Jurkat, Clone E6-1 (cell line): ENCODE results near the genes OTUB1, MACROD1 and PYGM.

DNA sequence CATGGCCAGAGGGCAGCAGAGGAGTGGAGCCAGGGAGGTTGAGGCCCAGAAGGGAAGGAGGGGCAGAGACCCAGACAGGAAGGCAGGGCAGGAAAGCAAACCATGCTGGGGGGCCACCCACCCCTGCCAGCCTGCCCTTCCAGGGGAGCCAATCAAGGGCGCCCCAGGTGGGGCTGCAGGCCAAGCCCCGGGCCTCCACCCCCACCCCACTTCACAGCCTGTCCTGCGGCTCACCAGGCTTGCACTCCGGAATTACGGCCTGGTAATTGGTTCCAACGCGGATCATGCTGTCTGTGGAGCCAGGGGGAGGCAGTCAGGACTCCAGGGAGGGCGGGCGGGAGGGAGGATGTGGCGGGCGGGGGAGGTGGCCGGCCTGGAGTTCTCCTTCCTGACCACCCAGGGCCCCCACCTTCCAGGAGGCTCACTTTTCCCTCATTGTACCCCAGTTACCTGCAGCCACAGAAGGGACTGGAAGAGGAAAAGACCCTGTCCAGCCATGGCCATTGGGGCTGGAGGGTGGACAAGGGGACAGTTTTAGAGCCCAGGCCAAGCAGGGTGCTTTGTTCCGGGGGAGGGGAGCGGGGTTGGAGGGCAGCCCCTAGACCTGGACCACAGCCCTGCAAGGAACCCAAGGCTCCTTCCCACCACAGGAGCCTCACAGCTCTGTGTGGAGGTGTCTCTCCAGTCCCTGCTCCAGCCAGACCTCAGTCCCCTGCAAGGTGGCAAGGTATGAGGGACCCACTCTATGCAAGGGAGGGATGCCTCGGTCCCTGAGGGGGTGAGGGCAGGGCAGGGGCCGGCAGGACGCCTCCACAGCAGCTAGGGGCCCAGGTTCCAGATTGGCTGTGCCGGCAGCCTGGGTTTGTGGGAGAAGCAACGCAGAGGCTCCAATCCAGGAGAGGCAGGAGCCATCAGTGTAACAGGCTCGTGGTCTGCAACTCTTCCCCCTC, 1.4 kb downstream of the RCOR2 start:
- RRBS, result 88% methylated on average over 4 of the region's 20 CpGs

DNA sequence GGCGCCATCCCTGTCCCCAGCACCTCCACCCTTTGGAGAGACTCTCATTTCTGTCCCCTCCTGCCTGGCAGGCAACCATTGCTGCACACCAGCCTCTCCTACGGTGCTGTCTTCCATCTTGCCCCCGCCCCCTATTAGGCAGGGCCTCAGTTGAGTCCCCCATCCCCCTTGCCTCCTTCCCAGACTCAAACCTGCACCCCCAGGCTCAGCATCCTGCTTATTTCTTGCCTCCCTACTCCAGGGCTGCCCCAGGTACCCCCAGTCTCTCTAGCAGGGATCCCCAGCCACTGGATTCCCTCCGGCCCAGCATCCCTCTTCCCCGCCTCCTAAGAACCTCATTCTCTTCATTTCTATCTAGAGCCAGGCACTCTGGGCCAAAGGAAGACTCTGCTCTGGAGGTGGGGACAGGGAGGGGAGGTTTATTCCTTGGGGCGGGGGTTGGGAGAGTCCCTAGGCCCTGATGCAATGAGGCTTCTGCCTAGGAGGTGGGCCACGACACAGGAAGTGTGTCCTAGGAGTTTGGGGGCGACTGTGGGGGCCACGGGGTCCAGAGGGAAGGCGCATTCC, 1.8 kb upstream of the RCOR2 start:
- RRBS, result no CpG with 5 or more reads among the region's 10 CpGs

DNA sequence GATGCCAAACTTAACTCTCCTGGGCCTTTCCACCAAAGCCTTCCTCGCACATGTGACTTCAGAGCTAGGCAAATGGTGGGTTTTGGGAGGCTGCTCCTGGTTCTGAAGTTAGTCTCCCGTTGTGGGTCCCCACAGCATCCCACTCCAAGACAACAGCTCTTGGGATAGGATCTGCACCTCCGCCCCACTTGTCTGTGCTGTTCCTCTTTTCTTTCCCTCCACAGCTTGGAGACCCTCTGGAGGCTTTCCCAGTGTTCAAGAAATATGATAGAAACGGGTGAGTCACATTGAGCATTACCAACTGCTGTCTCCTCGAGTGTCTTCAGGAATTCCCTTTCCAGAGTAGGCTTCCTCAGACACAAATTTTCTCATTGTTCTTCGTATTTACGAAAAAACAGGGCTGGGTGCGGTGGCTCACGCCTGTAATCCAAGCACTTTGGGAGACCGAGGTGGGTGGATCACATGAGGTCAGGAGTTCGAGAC, 8.0 kb downstream of the NAA40 start:
- RRBS, result no CpG with 5 or more reads among the region's 11 CpGs

DNA sequence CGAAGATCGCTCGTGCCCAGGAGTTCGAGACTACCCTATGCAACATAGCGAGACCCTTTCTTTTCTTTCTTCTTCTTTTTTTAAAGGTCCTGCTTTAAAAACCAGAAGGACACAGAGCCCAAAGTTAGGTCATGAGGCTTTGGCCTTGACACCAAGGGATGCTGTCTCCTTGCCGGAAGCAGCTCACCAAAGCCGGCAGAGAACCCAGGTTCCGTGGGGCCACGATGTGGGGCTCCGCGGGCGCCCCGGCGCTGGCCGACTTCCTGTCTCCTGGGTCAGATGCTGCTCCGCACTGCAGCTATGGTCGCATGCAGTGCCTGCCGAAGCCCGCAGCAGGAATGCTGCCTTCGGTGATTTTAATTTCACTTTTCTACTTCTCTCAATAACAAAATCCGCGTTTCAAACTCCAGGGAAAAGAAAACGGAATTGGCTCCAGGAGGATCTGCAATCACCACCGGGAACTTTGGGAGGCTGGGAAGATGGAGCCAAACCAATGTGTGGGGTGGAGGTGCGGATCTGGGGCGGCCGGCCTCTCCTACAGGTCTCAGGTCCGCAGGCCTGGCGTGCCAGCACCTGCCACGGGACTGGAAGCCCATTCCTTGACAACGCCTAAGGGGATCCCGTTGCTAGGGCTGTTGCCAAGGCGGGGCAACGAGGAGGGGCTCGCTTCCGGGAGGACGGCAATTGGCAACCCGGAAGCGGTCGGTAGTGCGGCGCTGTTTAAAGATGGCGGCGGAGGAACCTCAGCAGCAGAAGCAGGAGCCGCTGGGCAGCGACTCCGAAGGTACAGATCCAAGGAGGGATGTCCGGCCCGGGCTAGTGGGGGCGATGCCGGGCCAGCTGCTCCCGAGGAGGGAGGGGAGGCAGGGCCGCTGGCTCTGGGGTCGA, at the start of gene OTUB1:
TSS of gene OTUB1 (plus strand) at position 708 of the 888 bp plus-strand sequence.
- RRBS, result 2% methylated on average over 11 of the region's 54 CpGs

GRCh38 chr11:64098396-64098826, 62.7 kb downstream of the FLRT1 start:
- RRBS, result no CpG with 5 or more reads among the region's 6 CpGs

- RRBS, result no CpG with 5 or more reads among the region's 23 CpGs
These were observed 43.1 kb downstream of the MACROD1 start for GRCh38 chr11:64122632-64123439.

GRCh38 chr11:64165535-64166283, at the start of gene MACROD1:
Gene MACROD1 (minus strand): TSS chr11:64166113.
- RRBS, result 2% methylated on average over 53 of the region's 84 CpGs

GRCh38 chr11:64207064-64208159, 891 bp downstream of the FERMT3 start:
- RRBS, result 3% methylated on average over 7 of the region's 44 CpGs

GRCh38 chr11:64225205-64225513, 827 bp downstream of the TRPT1 start:
- RRBS, result no CpG with 5 or more reads among the region's 7 CpGs

DNA sequence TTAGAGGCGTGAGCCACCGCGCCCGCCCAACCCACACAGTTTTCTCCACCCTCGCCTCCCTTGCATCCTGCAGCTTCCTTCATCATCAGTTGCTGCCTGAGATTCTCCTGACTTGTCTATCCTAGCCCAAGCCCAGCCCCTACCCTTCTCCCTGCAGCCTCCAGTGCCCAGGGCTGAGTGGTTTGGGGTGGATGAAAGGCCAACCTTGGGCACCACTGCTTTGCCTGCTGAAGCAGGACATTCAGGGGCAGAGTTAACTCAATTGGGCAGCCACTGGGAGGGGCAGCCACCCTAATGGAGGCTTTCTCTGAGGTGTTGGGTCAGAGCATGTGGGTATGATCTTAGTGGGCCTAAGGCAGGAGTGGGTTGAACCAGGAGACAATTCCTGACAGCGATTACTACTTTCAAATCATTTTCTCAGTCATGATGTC, 1.2 kb upstream of the ENSG00000286264 start:
- RRBS, result no CpG with 5 or more reads among the region's 6 CpGs

- RRBS, result no CpG with 5 or more reads among the region's 11 CpGs
These were observed 2.3 kb downstream of the ENSG00000286264 start for GRCh38 chr11:64242979-64243755.

- RRBS, result 14% methylated on average over 5 of the region's 19 CpGs
These were observed 1.4 kb downstream of the PPP1R14B start for GRCh38 chr11:64244985-64246019.

- RRBS, result 2% methylated on average over 5 of the region's 36 CpGs
These were observed 13.0 kb downstream of the BAD start for GRCh38 chr11:64271310-64271966.

- RRBS, result no CpG with 5 or more reads among the region's 7 CpGs
These were observed 278 bp downstream of the SLC22A12 start for GRCh38 chr11:64591376-64591620.

DNA sequence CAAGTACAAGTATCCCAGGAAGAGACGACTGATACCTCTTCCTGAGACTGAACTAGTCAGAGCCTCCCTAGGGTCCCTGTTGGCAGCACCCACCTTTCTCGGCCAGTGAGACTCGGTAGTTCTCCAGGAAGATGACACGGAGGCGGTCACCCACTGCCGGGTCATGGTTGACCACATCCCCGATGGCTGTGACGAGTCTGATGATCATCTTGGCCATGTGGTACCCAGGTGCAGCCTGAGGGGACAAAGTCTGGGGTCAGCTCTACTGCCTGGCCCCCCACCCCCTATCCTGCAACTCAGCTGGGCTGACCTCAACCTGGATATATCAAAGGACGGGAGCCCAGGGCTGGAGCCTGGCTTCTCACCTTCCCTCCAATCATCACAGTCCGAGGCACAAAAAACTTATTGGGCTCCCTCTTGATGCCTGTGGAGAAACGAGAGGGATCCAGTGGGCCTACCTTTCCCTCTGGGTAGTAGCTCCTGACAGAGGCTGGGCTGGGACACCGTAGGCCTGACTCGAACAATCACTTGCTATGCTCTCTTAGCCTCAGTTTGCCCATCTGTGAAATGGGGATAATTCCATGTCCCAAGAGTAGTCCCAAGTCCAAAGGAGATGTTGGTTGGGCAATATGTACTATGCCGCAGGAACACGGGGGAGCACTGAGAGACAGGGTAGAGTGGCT, 7.4 kb upstream of the RASGRP2 start:
- RRBS, result no CpG with 5 or more reads among the region's 15 CpGs

- RRBS, result no CpG with 5 or more reads among the region's 25 CpGs
These were observed at the start of gene PYGM for GRCh38 chr11:64759647-64760458. Gene PYGM (minus strand): TSS chr11:64759974.

- RRBS, result 1% methylated on average over 3 of the region's 20 CpGs
These were observed 4.4 kb upstream of the PYGM start for GRCh38 chr11:64763815-64764930.

DNA sequence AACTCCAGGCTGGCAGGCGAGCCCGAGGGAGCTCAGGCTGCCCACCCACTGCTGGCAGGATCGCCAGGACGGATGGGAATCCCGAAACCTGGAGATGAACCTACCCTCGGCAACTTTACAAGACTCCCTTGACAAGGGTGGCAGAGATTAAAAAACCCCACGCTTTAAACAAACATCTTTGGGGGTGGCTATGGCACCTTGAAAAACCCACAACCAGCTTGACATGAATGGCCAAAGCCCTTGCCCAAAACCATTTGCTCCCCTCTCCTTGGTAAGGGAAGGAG, 5.1 kb upstream of the PYGM start:
- RRBS, result no CpG with 5 or more reads among the region's 7 CpGs

DNA sequence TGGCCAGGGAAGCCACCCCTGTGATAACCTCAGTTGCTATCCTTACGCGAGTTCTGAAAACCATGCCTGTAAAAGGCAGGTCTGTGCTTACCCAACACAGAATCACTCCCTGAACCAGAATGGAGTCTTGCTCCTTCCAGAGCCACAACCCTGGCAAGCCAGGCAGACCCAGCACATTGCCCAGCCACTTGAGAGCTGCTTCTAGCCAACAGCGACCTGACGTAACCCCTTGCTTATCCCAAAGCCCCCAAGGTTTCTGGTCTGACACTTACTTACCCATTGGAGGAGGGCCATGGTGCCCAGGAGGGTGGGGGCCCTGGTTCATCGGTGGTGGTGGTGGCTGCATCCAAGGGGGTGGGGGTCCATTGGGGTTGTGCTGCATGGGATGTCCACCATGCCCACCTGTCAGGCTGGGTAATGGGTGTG, 7.5 kb upstream of the PYGM start:
- RRBS, result no CpG with 5 or more reads among the region's 5 CpGs

- RRBS, result no CpG with 5 or more reads among the region's 22 CpGs
These were observed 8.3 kb upstream of the PYGM start for GRCh38 chr11:64767721-64768788.